Type B pancreatic cell (in vitro differentiated cells): ENCODE results near the gene FUBP3.

GRCh38 chr9:130579332-130580371, at the start of gene FUBP3:
TSS of gene FUBP3 (plus strand) at chr9:130579577.
- PRO-cap: bidirectional peak, plus-strand start at chr9:130579598, minus-strand start at chr9:130579438

GRCh38 chr9:130598226-130598756, 18.9 kb downstream of the FUBP3 start:
- PRO-cap: no peak

DNA sequence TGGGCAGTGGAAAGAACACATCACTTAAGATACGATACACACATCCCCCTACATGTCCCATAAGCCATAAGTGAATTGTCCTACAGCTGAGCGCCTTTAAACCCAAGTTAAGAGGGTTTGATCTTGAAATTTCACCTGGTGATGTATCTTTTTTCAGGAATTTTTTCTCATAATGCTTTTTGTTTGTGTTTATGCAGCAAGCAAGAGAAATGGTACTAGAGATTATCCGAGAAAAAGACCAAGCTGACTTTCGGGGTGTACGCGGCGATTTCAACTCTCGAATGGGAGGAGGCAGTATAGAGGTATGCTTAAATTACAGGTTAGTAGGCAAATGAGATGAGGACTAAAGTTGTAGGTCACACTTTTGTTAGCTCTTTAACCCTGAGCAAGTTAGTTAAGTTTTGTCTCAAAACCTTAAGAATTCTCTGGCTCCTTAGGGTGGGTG, 40.8 kb downstream of the FUBP3 start:
- PRO-cap: no peak

DNA sequence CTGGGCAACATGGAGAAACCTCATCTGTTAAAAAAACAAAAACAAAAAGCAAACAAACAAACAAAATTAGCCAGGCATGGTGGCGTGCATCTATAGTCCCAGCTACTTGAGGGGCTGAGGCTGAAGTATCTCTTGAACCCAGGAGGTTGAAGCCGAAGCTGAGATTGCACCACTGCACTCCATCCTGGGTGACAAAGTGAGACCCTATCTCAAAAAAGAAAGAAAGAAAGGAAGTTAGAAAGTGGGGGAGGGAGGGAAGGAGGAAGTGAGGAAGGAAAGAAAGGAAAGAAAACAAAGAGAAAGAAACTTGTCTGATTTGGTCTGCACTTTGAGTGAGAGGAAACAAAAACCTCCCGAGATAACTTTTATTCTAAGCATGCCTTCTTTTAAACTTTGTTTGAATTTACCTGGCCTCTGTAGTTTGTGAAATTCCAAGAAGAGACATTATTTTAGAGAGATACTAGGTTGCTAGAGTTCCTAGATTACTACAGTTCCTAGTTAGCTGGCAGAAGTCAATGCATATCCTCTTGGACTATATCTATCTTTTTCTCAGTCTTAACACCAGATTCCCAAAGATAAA, 60.3 kb upstream of the ABL1 start:
- PRO-cap: no peak

DNA sequence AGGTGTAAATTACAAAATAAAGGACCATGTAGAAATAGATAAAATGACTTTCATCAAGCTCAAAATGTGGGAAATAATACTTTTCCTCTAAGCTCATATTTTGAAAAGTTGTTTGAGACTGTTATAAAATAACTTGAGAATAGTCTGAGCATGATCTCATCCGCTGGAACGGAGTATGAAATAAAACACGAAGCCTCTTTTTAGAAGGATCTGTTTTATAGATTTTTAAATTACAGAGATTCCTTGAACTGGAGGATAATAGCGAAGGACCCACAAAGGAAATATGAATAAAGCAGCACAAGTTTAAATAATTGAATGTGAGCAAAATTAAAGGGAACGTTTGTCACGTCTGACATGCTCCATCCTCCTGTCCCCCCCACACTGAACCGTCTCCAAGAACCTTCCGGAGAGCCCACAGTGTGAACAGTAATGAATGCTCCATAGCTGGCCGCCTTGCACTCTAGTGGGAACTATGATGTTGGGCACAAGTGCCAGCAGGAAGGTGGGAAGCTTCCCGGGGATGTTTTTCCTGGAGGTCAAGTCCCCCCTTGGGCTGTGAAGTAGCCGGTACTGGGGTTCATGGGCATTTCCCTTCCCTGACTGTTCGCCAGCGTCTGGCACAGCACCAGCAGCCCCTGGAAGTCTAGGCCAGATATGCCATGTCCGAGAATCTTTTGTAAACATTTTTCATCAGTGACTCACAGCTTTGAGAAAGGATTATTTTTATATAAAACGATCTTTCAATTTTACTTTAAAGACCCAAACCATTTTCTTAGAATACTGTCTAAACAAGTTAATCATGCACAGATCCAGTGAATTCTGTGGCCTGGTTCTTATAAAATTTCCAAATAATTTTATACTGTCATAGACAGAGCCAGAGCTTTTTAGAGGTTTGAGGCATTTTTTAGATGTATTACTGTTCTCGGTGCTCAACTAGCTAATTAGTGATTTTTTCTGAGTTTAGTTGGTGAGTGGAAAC, 11.4 kb downstream of the ABL1 start:
- PRO-cap: no peak

DNA sequence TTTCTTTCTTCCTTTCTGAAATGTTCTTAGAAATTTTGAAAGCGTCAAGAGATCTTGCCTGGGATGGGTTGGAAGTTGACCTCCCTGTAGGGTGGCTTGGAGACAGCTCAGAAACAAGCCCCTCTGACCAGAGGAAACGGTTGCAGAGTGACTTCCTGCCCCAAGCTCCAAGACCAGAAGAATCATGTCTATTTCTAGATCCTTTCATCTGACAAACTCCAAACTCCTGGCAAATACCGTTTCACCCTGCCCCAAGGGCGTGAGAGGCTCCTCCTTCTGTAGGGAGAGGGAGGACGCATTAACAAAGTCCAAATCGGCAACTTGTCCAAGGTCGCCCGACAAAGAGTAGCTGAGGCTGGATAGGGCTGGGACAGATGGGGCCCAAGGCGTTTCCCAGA, 3.9 kb downstream of the FIBCD1 start:
- PRO-cap: no peak

DNA sequence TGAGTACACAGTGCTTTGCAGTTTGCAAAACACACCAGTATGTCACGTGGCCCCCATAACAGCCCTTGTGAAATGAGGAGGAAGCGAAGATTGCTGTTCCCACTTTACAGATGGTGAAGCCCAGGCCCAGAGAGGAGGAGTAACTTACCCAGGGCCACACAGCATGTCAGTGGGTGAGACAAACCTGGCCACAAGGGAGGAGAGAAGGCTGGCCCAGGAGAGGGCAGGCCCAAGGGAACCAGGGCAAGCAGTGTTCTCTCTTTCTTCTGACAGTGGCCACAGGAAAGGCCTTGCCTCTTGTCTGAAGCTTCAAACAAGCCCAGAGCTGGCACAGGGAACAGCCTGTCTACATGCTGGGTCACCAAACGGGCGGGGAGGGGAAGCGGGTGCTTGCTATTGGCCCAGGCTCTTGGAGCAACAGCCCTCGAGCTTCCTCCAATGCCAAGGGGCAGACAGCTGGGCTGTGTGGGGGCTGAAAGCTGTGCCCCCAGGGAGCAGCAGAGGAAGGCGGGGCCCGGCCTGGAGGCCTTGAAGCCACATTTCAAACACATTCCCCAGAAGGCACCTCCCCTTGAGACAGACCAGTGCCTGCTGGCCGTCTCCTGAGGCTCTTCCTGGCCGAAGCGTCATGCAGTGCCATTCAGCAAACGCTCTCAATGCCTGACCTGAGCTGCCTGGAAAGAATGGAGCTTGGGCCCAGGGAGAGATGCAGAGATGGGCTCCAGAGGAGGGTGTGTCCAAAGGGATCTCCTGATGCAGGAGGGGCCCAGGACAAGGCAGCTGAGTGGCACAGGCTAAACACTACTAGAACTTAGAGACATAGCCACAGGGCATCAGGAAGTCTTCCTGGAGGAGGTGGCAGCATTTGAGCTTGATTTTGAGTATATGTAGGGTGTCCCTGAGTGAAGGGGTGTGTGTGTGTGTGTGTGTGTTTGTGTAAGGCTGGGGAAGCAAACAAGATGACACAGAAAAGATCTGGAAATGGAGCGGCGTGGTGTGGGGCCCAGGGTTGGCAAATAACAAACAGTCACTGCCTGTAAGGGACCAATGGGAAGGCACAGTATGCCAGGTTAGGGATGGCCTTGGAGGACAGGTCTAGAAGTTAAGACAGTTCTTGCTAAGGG, 2.6 kb downstream of the FIBCD1 start:
- PRO-cap: no peak

GRCh38 chr9:131140759-131141722, 15.7 kb downstream of the NUP214 start:
- PRO-cap: no peak

DNA sequence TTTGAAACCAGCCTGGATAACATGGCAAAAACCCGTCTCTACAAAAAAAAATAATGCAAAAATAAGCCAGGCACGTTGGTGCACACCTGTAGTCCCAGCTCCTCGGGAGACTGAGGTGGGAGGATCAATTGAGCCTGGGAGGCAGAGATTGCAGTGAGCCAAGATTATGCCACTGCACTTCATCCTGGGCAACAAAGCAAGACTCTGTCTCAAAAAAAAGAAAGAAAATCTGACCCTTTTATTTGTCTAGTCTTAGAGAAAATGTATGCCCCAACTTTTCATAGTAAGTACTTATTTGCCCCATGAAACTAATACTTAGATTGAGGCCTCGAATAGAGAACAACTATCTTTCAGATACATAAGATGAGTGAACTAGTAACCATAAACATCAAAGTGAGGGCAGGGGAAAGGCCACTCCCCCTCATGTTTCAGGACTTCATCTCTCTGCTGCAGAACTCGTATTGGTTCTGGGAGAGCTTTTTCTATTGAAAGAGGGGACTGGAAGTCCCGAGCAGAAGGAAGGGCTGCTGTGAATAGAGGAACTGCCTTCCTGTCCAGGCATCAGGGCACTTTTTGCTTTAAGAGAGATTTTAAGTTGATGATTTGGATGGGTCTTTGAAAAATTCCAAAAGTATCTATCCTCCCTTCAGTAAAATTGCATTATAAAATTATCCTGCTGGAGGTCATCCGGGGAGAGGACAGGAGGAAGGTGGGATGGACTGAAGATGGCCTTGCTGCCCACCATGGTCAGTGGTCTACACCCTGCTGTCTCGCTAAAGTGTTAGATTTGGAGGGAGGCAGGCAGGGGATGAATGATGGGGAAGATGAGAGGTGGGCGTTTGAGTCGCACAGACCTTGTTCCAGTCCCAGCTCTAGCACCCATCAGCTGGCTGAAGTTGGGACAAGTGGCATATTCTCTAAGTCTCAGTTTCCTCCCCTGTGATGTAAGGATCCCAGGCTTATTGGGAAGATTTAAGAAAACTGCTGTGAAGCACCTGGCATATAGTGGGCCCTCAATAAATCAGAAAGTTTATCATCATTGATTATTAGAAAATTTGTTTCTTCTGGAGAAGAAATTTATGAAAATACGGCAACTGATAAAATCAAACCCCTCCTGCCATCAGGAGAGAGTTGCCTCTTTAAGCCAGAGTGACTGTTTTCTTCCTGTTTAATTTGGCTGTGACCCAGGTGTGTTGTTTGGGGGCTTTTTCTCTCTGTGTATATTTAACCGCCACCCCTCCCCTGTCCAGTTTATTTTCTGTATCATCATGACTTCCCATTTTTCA, 50.7 kb downstream of the FAM78A start:
- PRO-cap: no peak

DNA sequence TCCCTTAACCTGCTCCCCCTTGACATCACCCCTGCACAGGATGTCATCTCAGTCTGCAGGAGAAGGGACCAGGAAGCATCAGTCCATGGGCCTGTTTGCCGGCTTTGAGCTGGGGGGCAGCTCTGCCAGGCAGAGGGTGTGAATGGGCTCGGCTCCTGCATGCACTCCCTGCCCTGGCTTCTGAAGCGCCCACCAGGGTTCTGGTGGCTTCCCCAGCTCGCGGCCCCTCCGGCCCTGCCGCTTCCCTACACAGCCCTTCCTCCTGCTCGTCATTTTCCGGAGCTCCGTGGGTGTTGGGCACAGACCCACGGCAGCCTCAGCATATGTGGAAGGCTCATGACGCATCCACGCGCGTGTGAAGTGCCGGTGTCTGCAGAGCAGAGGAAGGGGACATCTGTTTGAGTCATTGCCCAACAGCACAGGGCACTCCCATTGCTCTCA, 3.8 kb upstream of the FAM78A start:
- PRO-cap: no peak

GRCh38 chr9:131393567-131393917, 344 bp upstream of the PRRC2B start:
- PRO-cap: no peak

GRCh38 chr9:131492837-131493920, 9.5 kb upstream of the POMT1 start:
- PRO-cap: no peak

GRCh38 chr9:131584128-131584719, 38.9 kb downstream of the PRRT1B start:
- PRO-cap: no peak

GRCh38 chr9:131590369-131590898, 45.1 kb downstream of the PRRT1B start:
- PRO-cap: no peak

DNA sequence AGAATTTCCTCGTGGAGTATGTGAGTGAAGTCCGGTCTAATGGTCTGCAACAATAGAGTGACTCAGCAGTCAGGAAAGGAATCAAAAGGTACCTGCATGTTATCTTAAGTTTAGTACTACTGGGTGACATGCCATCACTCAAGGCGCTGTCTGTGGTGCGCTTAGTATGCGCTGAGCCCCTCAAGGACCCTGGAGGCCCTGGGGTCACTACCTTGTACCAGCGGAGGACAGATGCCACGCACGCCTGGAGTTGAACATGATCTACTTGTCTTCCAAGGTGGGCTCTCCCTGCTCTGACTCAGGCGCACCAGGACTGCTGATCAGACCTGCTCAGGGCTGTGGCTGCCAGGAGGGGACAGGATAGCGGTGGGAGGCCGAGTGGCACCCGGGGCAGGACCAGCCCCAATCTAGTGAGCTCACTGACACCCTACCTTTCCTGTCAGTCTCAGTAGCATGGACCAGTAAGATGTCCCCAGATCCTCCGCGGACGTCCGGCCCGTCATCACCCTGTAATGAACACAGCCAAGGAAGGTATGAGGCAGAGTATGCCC, 50.6 kb downstream of the PRRT1B start:
- PRO-cap: no peak

DNA sequence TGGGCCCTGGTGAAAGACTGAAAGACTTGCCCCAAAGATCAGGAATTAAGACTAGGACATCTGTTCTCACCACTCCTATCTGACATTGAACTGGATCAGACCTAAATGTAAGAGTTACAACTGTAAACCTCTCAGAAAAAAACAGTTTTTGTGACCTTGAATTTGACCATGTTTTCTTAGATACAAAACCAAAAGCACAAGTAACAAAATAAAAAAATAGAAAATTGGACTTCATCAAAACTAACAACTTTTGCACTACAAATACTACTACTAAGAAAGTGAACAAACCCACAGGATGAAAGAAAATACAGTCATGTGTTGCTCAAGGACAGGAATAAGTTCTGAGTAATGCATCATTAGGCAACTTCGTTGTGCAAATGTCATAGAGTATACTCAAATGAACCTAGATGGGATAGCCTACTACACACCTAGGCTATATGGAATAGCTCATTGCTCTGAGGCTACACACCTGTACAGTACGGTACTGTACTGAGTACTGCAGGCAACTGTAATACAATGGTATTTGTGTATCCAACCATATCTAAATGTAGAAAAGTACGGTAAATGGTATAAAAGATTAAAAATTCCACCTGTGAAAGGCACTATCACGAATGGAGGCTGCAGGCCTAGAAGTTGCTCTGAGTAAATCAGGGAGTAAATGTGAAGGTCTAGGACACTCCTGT, 88.3 kb downstream of the RAPGEF1 start:
- PRO-cap: no peak

DNA sequence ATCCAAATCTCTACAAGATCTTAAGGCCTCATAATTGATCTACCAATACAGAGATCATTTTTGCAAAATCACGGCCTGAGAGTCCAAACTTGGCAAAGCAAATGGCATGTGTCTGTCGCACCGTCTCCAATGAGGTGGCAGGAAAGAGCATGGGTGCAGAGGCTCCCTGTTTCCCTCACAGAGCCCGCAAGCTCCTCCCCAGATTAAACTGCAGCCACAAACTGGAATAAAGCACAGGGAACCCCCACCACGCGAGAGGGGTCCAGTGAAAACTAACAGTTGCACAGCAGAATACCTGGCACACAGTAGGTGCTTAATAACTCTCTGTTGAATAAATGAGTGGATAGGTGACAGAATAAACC, 27.9 kb downstream of the RAPGEF1 start:
- PRO-cap: no peak

- PRO-cap: no peak
Observed at GRCh38 chr9:131731468-131732638, 8.0 kb downstream of the RAPGEF1 start.

DNA sequence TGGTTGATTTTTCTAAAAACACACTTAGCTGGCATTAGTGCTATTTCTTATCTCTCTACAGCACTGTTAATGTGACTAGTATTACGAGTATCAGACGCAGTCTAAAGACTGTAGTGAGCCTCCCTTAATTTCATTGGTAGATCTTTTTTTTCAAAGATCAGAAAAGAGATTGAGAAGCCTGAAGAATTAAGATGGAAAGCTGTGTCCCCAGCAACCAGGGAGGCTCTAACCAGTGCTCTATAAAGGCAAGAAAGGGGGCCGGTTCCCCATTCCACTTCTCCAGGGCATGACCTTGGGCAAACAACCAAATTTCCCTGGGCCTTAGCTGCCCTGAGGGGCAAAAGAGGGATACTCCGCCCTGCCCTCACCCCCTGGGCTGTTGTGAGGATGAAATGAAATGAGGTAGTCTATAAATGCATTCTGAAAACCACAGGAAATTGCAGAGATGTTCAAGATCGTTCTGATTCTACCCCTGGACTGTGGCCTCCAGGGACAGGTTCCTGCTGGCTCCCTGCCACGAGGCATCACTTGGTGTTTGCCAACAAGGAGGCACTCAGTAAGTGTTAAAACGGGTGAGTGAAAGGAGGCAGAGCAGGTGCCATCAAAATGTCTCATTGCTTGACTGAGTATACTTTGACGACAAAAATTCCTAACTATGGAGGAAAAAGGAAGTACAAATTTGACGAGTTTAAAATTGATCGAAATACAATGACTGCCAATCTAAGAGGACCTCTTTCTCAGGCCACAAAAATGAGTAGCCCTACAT, 5.7 kb downstream of the RAPGEF1 start:
- PRO-cap: no peak

DNA sequence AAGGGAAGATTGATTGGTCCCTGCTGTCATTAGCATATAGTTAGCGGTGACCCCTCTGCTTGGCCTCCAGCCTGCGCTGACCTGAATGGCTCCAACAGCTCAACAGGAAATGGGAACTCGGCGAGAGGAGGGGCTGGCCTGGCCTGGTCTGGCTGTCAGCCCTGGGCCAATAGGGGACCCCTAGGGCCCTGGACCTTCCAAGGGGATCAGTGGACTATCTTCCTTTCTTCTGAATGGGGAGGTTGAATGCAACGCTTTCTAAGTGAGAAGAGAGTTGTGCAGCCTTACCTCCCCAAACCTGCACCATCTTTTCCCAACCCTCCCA, 67.8 kb upstream of the RAPGEF1 start:
- PRO-cap: no peak